H7 (cell line): Measurements from ENCODE around the genes KHDRBS1 and AK2.

DNA sequence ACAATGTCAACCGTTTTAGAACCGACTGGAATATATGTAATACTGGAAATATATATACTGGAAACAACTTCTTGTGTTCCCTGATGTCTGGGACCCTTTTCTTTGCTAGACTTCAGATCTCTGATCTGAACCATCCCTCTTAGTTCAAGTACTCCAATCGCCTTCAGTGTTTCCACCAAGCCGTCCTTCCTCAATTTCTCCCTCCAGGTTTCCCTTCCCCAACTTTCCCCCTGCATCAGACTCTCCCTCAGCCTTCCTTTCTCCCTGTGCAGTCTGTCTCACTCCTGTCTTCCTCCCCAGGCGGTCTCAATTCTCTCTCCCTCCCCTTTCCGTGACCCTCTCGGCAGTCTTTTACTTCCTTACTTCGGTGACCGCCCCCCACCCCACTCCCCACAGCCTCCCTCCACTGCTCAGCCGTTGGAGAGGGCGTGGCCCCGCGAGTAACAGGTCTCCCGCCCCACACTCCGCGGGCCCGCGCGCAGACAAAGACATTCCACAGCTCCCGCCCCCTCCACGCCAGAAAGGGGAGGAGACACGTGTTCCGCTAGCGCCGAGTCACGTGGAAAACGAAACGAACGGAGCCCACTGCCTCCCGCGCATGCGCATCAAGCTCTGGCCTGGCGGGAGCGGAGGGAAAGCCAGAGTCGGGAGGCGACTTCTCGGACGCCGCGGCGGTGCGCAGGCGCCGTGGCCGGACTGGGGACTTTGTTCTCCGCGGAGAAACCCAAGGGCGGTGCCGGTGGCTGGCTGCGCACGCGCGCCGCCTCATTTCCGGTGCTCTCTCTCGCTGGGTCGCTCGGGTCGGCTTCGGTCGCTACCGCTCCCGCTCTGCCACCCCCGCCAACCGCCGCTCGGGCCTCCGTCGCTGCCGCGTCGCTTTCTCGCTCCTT, at the start of gene KHDRBS1:
TSS of gene KHDRBS1 (plus strand) at position 782 of the 890 bp plus-strand sequence.
- RAMPAGE, long total RNA: no peak

GRCh38 chr1:32040536-32041253, 27.0 kb downstream of the KHDRBS1 start:
- RAMPAGE, long total RNA: no peak

DNA sequence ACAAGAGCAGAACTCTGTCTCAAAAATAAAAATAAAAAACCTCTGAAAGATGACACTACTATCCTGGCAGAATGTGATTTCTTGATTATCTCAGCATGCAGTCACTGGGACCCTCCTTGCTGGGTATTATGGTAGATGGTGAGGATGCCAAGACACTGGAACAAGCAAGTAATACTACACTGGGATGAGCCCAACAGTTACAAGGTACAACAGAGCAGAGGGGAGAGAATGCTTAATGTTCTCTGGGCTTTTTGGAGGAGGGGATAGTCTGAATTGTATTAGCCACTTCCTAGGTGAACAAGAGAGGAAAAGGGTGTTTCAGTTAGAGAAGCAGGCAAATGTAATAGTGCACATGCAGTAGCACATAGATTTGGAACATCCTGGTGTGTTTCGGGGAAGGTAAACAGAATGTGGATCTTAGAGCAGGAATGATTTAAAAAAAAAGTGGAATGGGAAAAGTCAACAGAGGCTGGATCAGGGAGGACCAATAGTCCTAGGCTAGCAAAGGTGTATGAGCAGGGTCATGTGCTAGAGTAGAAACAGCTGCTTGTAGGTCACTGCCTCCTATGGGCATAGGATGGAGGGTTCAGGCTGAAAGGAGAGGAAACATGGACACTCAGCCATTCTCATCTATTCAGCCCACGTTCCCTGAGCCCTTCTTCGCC, 3.9 kb upstream of the KPNA6 start:
- RAMPAGE, long total RNA: no peak

DNA sequence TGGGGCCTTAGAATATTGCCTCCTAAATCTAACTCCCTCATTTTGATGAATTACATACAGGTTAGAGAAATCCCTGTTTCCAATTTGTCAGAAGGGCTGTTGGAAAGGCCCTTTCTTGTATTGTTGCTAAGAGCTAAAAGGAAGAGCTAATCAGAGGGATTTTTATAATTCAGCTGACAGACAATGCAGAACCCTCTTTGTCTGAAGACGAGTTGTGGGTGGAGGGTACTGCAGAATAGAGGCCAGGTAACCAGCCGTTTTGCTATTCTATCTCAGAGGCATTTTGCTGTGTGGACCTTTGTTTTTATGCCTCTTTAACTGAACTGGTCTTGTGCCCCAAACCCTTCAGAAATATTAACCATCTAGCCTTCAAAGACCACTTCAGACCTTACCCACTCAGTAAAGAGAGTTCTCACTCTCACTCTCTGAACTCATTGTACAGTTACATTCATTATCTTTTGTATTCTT, 19.6 kb downstream of the KPNA6 start:
- RAMPAGE, long total RNA: no peak

DNA sequence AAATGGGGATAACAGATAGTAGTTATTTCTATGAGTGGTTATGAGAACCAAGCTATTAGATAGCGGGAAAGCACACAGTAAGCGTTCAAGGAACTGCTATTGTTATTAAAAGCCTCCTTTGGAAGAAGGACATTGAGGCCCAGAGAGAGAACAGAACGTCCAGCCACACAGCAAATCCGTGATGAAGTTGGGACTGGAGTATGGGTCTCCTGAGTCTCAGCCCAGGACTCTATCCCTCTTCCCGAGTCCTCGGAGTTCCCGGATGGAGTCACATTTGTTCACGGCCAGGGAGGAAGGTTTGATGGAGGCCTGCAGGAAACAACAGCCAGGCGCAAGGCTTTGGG, 407 bp upstream of the TXLNA start:
- RAMPAGE, long total RNA: no peak

DNA sequence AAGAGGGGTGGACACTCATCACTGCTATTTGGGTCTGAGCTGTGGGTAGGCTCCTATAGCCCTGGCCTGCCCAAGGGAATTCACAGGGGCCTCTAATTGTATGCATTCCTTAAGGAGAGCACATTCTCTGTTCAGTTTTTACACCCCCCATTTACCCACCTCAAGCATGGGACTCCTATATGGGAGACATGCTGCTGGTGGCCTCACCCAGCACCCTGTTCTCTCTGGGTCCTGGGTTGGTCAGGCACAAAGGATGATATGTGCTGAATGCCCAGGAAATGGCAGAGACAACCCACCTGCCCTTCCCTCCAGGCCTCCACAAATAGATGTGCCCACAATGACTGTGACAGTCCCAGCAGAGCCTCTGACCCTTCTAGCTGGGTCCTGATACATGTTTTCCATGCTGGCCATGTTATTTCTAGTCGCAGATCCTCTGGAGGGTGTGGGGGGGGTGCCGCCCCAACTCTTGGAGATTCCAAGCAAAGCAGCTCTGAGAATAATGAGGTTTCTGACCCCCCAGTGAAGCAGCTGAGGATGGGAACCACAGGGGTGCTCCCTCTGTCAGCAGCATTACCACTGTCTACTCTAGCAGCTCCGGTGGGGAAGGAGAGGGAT, 1.4 kb upstream of the CCDC28B start:
- RAMPAGE, long total RNA: no peak

GRCh38 chr1:32205871-32207050, 790 bp downstream of the IQCC start:
- RAMPAGE, long total RNA: no peak

DNA sequence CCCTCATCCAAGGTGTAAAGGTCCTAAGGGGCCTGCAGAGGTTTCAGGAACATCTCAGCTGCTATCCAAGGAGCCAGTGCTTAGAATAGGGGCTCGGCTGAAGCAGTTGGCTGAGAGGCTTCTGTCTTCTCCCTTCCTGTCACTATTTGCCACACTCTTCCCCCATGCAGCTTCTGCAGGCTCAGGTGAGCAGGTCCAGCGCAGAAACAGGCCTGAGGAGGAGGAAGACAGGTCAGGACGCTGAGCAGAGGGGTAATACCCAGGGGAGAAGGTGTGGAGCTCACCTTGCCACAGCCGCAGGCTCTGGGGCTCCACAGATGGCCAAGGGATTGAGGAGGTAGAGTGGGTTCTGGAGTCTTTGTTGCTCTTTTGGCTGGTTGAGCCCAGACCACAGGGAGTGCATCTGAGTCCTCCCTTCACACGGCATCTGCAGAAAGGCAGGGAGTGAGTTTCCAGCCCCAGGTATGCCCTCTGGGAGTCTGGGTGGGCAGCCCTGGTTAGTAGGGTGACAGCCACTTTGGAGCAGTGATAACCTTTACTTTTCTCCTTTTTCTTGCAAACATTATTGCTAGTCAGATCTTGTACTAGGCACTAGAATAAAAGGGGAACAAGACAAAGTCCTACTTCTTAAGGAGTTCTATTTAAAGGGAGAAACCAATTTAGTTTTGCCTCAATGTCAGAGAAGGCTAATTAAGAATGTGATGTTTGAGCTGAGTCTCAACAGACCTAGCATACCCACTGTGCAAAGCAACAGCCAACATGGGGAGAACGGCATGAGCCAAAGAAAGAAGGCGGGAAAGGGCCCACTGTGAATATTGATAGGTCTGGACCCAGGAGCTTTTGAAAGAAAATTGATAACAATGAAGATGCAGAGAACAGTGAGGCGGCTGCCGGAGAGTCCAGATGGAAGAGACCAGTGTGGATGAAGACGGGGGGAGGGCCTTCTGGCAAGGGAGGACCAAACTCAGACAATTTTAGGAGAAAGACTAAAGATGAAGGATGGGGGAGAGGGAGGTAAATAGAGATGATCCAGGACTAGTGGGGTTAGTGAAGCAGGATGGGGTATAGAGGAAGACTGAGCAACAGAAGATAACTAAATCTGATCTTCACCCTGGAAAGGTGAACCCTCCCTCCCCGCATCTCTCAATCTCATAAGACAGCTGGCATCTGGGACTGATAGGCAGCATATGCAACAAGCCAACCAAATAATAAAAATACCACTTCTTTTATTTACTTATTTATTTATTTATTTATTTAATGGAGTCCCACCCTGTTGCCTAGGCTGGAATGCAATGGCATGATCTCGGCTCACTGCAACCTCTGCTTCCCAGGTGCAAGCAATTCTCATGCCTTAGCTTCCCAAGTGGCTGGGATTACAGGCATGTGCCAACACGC, 10.0 kb downstream of the EIF3I start:
- RAMPAGE, long total RNA: no peak

GRCh38 chr1:32242302-32242913, 4.6 kb upstream of the FAM167B start:
- RAMPAGE, long total RNA: no peak

DNA sequence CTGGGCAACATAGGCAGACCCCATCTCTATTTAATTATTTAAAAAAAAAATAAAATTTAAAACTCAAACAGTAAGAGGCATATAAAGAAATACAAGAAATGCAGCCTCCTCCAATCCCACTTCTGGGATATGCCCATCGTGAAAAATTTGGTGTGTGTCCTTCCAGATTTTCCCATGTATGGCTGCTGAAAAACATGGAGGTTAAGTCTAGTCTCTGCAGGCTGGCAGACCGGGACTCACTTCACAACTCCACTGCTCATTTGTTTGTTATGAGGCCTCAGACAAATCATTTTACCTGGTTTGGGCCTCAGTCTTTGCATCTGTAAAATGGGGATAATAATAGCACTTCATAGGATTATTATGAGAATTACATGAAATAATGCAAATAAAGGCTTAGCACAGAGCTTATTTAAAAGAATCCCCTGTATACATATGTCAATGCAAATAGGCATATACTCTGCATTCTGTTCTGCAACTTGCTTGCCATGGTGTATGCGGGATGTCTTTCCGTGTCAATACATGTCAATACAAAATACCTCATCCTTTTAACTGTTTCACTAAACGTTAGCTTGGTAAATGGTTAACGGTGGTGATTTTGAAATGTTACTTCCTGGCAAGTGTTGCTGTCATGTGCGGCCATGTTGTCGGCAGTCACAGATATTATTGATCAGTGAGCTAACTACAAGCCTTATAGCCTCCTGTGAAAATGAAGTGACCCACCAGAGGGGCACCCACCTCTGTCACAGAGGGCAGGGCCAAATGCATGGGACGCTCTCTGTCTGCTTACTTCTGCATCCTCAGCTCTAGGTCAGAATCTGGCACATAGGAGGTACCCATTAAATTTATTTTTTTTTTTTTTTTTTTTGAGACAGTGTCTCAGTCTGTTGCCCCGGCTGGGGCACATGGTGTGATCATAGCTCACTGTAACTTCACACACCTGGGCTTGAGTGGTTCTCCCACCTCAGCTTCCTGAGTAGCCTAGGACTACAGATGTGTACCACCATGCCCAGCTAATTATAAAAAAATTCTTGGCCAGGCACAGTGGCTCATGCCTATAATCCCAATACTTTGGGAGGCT, 4.2 kb downstream of the LCK start:
- RAMPAGE, long total RNA: no peak

DNA sequence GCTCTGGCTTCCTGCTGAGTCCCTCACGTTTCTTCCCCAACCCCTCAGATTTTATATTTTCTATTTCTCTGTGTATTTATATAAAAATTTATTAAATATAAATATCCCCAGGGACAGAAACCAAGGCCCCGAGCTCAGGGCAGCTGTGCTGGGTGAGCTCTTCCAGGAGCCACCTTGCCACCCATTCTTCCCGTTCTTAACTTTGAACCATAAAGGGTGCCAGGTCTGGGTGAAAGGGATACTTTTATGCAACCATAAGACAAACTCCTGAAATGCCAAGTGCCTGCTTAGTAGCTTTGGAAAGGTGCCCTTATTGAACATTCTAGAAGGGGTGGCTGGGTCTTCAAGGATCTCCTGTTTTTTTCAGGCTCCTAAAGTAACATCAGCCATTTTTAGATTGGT, 3.0 kb downstream of the MARCKSL1 start:
- RAMPAGE, long total RNA: no peak

- RAMPAGE, long total RNA: no peak
Observed at GRCh38 chr1:32753657-32753905, 12.0 kb downstream of the KIAA1522 start.

- RAMPAGE, long total RNA: no peak
Observed at GRCh38 chr1:32929117-32929466, 27.9 kb upstream of the TMEM54 start.

- RAMPAGE, long total RNA: no peak
Observed at GRCh38 chr1:32972696-32973511, 8.3 kb upstream of the RNF19B start.

DNA sequence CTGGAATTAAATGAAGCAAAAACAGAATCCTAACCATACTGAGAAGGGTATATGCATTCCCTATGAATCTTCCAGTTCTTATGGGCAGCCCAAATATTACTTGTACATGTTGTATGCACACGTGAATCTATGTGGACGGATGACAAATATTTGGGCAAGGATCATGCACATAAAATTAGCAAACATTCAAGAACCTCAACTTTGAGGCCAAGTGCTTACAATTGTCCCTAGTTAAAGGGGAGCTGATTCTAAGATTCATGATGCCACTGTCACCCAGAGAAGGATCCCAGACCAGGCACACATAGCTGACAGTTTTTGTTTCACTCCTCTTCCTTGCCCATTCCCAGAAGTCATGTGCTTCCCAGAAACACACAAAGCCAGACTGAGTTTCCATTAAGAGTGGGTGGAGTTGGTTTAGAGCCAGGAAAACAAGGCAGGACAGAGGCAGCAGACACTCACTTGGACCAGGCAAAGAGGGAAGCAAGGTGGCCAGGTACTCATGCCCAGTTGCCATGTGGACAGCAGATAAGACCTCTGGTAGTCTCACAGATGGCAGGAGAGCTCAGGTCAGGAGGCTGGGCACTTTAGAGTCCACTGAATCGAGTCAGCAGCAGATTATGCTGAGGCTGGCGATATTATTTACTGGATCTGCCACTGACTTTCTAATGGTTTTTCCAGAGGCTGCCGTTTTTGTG, 25.5 kb downstream of the AK2 start:
- RAMPAGE, long total RNA: no peak

DNA sequence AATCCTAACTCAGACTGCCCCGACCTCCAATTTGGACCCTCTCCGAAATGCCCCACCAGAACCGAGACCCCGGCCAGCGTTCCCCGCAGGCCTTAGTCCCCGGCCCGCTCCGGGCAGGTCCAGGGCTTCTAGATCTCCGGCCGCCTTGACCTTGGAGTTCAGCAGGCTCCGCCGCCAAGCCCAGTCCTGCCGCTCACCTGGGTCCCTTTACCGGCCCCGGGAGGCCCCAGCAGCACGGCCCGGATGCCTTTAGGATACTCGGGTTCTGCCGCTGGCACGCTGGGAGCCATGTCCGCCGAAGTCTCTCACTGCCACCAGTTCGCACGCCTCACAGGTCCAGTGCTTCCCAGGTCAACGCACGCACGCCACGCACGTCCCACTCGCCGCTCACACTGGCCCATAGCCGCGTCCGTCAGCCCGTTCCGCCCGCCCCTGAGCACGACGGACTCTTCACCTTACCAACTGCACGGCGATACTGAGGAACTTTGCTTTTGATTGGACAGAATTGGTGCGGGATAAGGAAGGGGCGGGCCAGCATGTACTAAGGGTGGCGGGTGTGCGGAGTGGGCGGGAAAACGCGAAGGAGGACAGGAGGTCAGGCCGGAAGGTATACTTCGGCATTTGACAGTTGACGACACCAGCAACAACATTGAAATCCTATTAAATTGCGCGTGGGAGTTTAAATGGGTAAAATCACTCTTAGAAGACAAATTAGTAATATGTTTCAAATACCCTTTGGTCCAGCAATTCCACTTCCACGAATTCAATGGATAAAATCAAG, at the start of gene AK2:
TSS of gene AK2 (minus strand) at position 345 of the 781 bp plus-strand sequence.
- RAMPAGE, long total RNA: start-site peak on the minus strand centred at position 332 of the sequence, 54 bp wide, 1,218 reads

GRCh38 chr1:33045273-33045703, 8.6 kb upstream of the AK2 start:
- RAMPAGE, long total RNA: no peak

GRCh38 chr1:33128132-33128930, 47.4 kb downstream of the AZIN2 start:
- RAMPAGE, long total RNA: no peak

GRCh38 chr1:33152522-33153820, 28.9 kb downstream of the TRIM62 start:
- RAMPAGE, long total RNA: no peak

DNA sequence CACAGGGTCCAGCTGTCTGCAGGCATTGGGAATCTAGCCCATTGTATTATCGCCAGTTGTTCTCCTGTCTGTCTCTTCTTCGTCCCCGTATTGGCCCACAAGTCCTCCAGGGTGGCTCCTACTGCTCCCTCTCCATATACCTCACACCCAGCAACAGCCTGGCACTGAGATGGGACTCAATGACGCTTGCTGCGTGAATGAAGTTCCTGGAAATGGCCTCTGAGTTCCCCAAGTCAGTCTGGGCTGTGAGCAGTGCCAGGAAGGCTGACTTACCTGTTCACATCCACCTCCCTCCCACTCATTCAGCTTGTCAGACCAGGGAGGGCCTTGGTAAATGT, 14.4 kb downstream of the TRIM62 start:
- RAMPAGE, long total RNA: no peak